Endometrial microvascular endothelial cells (primary cell): ENCODE data around the genes CARNMT1 and TLE4.

GRCh38 chr9:73167077-73167902 is 15.6 kb downstream of the ANXA1 start:
- RAMPAGE, long total RNA, result no peak

- RAMPAGE, long total RNA, result no peak
These were observed 445.2 kb downstream of the ANXA1 start for GRCh38 chr9:73596799-73597369.

GRCh38 chr9:74642366-74642855 is 145.3 kb downstream of the RORB start:
- RAMPAGE, long total RNA, result no peak

- RAMPAGE, long total RNA, result no peak
These were observed at the start of gene CARNMT1 for GRCh38 chr9:75027994-75028882. Gene CARNMT1, minus strand, starts transcription at chr9:75028293.

DNA sequence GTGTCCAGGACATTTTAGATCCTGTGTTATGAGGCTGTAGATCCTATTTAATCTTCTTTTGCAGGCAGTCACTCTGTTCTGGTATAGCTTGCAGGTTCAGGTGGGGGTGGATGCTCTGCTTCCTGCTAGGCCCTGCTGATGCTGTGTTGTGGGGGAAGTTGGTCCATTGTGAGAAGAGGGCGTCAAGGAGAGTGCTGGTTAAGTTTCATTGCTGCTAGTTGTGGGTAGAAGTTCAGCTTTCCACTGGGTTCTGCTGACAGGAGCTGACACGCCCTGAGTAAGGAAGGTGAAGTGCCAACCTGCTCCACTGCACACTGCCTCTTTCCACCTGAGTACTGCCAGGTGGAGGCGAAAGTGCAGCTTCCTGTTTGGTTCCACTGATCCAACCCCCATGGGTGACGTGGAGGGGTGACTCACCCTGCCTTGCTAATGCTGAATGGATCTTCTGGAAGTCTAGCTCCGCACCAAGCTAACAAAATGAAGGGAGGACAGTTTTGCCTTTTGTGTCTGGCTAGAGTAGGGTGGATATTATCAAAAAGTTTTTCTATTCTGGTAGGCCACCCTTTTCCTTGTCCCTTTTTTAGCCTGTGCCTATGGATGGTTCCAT is 16.3 kb downstream of the NMRK1 start:
- RAMPAGE, long total RNA, result no peak

- RAMPAGE, long total RNA, result no peak
These were observed 84.2 kb downstream of the OSTF1 start for GRCh38 chr9:75172431-75173048.

DNA sequence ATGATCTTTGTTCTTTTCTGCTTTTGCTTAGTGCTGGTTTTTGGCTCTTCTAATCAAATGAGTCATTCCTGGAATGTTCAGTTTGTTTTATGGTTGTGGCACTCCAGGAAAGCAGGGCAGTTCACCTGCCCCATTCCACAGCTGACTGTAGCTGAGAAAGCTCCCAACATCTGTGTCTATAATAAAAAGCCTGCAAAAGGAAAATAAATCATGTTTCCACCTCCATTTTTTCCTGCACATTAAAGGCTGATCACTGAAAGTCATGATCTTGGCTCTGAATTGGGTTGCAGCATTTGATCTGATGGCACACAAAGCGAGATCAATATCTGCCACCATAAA is 179.4 kb downstream of the OSTF1 start:
- RAMPAGE, long total RNA, result no peak

DNA sequence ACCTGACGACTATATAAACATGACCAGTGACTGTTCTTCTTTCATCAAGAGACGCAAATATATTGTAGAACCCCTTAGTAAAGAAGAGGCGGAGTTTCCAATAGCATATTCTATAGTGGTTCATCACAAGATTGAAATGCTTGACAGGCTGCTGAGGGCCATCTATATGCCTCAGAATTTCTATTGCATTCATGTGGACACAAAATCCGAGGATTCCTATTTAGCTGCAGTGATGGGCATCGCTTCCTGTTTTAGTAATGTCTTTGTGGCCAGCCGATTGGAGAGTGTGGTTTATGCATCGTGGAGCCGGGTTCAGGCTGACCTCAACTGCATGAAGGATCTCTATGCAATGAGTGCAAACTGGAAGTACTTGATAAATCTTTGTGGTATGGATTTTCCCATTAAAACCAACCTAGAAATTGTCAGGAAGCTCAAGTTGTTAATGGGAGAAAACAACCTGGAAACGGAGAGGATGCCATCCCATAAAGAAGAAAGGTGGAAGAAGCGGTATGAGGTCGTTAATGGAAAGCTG is 43.7 kb downstream of the GCNT1 start:
- RAMPAGE, long total RNA, result no peak

DNA sequence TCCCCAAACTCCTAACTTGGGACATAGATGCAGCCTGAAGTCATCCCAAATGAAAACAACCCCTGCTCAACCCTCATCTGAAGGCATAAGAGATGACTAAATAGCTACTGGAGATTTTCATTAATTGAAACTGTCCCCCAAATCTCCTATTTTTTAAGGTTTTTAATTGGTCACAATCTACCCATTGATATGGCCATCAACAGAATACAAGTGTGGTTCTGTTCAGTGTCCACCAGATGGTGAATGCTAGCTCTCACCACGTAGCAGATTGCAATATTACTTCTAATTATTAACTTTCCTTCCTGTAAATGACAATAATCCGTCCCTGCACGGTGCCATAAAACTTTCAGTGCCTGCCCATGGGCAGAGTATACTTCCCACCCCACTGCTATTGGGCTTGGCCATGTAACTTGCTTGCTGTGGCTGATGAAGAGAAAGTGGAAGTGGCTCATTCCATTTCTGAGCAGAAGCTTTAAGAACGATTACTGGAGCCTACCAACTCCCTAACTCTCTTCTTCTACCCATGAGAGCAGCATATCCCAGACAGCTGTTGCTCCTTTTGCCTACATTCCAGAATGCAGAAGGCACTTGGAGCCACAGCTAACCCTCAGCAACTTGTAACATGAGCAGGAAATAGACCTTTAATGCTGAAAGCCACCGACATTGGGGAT is 18.6 kb downstream of the PRUNE2 start:
- RAMPAGE, long total RNA, result no peak

DNA sequence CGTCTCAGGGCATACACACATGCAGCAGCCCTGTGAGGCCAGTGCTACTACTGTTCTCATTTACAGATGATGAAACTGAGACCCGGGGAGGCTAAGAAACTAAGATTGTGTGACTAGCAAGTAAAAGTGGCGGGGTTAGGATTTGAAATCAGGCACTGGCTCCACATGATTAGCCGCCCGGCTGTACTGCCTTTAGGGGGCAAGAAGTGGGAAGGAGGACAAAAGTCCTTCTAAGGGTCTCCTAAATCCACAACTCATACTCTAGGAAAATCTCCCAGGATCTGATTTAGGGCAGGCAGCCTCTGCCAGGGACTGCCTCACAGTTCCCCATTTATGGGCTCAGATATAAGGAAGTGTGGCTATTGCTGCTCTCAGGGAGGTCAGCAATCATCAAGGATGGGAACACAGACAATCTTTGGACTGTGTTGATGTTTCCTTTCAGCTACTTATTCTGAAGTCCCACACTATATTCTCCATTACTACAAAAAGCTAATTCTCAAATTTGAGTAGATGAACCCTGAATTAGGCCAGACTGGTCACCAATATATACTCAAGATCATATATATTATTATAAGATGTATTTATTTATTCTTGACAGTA is 7.8 kb downstream of the PRUNE2 start:
- RAMPAGE, long total RNA, result no peak

DNA sequence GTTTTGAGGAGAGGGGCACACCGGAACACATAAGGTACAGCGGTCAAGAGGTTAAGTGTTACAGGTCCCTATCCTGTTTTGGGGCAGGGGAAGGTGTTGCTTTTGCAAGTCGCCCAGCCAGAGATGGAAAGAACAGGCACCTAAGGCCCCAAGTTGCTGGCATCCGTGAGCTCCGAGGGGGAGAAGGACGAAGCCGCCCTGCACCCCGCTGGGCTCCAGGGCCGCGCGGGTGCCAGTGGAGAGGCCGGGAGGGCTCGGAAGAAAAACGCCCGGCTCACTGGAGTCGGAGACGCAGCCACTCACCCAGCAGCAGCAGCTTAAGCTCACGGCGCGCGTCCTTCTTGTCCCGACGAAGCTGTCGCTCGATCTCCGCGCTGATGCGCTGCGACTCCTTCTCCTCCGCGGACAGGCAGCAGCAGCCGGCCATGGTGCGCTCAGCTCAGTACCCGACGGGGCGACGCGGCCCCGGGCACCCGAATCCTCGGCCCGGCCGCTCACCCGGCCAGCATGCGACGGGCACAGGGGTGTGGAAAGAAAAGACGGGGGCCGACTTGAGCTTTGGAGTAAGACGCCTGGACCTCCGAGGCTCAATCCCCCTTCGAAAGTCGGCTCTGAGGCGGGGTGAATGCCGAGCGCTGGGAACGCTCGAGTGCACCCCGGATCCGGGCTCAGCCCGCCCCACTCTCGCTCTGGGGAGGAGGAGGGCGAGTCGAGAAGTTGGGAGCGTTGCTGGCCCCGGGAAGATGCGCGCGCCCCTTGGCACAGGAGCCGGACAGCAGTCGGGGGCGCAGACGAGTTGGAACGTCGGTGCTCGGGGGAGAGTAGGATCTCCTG is 538 bp downstream of the GNA14 start:
- RAMPAGE, long total RNA, result no peak

DNA sequence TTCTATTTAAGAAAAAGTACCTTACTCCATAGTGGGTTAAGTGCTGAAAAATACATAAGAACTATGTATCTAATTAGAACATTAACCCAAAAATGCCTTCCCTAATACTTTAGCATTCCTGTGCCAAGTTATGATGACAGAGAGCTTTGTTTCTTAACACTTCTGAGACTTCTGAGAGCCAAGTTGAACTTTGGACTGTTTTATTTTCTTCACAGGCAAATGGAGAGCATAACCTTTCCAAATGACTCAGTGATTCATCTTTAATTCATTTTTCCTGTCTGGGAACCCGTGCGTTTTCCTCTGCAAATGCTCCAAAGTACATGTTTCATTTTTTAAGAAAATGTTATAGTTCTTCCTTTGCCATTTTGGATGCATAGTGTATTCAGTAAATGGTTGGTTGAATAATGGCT is 191.7 kb upstream of the GNA14 start:
- RAMPAGE, long total RNA, result no peak

- RAMPAGE, long total RNA, result no peak
These were observed 61.6 kb downstream of the GNAQ start for GRCh38 chr9:77969864-77970580.

DNA sequence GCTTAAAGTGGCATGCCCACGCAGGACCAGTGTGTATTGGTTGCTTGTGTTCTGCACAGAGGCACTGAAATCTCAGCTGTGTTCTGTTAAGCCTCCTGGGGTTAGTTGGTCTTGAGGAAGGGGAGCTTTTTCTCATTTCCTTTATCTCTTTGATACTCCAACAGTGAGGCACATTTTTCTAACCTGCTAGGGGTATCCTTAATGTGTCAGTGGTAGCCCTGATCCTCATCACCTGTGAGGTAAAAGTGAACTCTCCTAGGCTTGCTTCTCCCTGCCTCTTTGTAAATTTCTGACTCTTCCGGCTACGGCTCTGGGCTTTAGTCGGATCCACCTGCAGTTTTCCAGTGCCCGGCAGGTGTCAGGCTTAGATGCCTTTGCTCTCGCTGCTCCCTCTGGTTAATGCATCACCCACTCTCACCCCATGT is 3.5 kb downstream of the CEP78 start:
- RAMPAGE, long total RNA, result no peak

DNA sequence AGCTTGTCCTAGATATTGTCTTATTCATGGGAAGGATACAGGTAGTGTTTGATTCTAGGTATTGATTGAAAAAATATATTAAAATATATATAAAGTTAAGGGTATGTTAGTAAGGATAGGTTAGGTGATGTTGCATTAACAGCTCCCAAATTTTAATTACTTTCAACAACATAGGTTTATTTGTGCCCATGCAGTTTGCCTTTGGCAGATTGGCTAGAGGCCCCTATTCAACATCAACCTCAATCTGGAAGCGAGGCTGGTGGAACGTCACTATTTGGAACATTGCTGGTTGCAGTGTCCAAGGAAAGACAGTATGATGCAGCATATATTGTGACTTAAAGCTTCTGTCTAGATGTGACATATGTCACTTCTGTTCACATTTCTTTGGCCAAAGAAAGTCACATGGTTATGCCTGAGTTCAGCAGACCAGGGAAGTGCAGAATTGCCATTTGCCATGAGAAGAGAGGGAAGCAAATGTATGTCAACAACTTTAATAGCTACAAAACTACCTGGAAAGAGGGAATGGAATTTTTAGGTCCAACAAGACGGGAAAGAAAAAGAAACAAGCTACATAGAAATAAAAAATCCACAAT is 24.3 kb upstream of the PSAT1 start:
- RAMPAGE, long total RNA, result no peak

DNA sequence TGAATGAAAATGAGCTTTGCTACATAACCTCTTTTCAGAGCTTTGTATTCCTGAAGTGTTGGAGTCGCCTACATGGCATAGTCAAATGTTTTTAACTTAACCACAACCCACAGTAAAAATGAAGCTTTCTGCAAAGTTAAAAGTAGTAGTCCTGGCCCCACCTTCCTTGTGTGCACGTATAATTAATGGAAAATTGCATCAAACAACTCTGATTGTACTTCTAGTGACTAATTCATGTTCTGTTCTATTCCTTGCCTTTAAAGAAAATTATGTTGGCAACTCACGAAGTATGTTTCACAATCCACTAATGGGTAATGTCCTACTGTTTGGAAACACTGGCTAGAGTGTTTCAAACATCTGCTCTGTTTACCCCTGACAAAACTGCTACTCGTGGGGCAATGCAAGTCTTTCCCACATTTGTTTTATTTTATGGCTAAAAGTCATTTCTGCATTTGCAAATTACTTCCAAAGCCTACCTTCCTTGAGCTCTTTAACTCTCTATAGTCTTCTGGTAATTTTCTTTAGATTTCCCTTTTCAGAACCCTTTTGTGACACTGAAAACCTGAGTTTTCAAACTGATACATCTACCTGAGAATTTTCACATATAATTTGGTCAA is 18.5 kb upstream of the PSAT1 start:
- RAMPAGE, long total RNA, result no peak

GRCh38 chr9:78295965-78296709 is 788 bp upstream of the PSAT1 start:
- RAMPAGE, long total RNA, result no peak

DNA sequence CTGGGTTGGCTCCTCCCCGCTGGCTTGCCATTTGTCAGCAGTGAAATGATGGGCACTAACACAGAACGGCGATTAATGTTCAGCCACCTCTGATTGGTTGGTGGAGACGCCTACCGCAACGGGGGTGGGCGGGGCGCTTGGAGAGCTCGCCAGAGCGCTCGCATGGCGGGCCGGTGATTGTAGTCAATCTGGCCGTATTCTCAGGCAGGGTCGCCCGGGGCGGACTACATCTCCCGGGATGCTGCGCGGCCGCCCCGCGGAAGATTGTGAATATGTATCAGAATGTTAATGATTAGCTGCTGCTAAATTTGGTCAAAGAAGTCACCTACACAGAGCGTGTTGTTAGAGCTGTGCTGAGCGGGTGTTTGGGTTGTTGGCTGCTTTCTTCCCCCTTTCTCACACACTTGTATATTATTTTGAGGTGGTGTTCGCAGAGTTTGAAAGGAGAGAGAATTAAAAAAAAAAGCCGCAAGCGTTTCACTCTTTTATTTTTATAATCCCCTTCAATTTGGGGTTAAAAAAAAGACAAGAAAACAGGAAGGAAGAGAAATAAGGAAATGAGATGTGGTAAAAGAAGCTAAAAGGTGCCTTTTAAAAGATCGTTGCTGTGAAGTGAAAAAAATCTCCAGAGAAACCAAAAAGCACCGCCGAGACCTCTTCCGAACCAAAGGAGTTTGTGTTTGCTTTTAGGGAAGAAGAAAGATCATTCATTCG is at the start of gene TLE4:
TLE4 (plus strand) TSS at position 332 of the 714 bp plus-strand sequence.
- RAMPAGE, long total RNA, result start-site peak on the plus strand centred at position 315 of the sequence, 8 bp wide, 46 and 86 reads in 2 replicates

- RAMPAGE, long total RNA, result no peak
These were observed 684 bp downstream of the TLE4 start for GRCh38 chr9:79572348-79572950.

- RAMPAGE, long total RNA, result no peak
These were observed 1.3 kb downstream of the TLE4 start for GRCh38 chr9:79572951-79573669.